ENCODE measurements around the genes ADRM1 and CABLES2.

DNA sequence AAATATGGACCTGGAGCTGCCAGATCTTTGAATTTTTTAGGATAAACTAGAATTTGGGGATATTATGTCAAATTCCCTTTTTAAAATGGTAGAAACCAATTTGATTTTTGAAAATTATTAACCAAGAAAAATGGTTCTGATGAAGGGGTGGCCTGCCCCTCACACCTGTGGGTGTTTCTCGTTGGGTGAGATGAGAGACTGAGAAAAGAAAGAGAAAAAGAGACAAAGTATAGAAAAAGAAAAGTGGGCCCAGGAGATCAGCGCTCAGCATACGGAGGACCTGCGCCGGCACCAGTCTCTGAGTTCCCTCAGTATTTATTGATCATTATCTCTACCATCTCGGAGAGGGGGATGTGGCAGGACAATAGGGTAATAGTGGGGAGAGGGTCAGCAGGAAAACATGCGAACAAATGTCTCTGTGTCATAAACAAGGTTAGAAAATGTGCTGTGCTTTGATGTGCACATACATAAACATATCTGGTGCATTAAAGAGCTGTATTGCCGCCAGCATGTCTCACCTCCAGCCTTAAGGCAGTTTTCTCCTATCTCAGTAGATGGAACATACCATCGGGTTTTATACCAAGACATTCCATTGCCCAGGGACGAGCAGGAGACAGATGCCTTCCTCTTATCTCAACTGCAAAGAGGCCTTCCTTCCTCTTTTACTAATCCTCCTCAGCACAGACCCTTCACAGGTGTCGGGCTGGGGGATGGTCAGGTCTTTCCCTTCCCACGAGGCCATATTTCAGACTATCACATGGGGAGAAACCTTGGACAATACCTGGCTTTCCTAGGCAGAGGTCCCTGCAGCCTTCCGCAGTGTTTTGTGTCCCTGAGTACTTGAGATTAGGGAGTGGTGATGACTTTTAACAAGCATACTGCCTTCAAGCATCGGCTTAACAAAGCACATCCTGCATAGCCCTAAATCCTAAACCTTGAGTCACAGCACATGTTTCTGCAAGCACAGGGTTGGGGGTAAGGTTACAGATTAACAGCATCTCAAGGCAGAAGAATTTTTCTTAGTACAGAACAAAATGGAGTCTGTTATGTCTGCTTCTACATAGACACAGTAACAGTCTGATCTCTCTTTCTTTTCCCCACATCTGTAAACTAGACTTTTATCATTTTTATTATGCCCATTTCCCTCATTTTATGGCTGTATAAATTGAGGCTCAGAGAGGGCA is 83.2 kb downstream of the CDH26 start:
- RRBS: no CpG with 5 or more reads among the region's 14 CpGs

- RRBS: no CpG with 5 or more reads among the region's 1 CpG
Observed at GRCh38 chr20:60727472-60727872, 524.6 kb upstream of the CDH4 start.

DNA sequence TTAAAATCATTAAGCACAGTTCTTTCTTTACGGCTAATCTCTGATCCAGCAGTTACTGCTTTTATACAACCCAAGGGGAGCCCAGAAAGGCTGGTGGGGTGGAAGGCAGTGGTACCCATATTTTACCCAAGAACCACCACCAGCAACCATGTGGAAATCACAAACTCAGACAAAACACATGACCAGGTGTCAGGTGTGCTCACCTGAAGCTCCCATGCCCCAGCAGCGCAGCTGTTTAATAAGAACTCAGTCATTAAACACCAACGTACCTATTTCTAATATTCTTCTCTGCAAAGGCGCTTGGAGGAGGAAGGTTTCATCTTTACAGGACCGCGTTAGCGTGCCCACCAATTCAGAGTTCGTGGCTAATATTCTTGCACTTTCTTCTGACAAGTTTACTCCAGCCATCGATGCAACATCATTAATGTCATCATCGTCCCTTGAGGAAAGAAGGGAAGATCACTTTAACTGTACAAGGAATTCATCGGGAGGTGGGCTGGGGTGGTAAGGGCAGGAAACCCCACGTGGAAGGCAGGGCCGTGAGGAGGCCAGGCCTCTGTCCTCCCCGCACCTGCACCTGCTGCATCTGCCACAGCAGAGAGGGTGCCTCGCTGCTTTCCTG is 65.3 kb downstream of the TAF4 start:
- RRBS: no CpG with 5 or more reads among the region's 15 CpGs

DNA sequence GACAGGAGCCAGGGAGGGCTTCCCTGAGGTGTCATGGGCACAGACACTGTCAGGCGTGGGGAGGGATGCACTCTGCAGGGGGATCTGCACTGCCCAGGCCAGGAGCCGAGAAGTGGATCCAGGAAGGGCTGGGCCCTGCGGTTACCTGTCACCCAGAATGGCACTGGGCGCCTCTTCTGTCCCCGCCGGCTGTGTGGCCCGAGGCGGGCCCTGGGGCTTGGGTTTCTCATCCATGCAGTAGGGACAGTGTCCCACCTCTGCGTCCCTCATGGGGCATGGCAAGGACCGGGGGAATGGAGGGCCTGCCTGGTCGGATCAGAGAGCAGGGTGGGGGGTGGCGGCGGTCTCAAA is 25.3 kb upstream of the LSM14B start:
- RRBS: 72% methylated on average over 5 of the region's 13 CpGs

DNA sequence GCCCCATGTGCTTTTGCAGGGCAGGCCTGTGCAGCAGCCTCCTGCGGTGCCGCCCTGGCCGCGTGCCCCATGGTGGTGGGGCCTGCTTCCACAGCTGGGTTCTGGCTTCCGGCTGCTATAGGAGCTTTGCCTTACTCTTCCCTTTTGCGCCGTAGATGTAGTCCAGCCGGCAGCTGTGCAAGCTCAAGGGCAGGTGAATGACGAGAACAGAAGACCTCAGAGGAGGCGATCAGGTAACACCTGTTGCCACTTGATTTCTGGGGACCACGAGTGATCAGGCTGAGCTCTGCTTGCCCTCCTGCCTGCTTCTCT is 7.7 kb downstream of the LSM14B start:
- RRBS: 100% methylated on average over 3 of the region's 11 CpGs

DNA sequence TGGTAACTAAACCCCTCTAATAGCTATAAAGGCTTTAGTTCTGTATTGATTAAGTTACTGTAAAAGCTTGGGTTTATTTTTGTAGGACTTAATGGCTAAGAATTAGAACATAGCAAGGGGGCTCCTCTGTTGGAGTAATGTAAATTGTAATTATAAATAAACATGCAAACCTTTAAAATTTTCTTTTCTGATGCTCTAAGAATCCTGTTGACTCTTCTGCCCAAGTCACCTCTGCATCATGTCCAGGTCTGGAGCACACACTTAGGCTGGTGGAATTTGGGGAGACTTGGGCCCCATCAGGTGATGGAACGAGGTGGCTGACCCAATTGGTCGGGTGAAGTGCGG is 8.0 kb downstream of the PSMA7 start:
- RRBS: no CpG with 5 or more reads among the region's 3 CpGs

- RRBS: no CpG with 5 or more reads among the region's 10 CpGs
Observed at GRCh38 chr20:62151114-62151565, 7.6 kb downstream of the SS18L1 start.

DNA sequence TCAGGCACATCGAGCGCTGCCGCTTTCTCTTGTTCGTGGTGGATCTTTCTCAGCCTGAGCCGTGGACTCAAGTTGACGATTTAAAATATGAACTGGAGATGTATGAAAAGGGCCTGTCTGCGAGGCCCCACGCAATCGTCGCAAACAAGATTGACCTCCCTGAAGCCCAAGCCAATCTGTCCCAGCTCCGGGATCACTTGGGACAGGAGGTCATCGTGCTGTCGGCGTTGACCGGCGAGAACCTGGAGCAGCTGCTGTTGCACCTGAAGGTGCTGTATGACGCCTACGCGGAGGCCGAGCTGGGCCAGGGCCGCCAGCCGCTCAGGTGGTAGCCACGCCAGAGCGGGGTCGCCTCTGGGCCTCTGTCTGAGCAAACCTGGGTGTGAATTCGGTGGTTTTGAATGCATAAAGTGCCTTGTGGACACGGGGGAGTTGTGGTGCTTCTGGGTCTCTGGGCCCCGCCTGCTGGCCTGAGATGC is 18.0 kb downstream of the MTG2 start:
- RRBS: 90% methylated on average over 2 of the region's 28 CpGs

DNA sequence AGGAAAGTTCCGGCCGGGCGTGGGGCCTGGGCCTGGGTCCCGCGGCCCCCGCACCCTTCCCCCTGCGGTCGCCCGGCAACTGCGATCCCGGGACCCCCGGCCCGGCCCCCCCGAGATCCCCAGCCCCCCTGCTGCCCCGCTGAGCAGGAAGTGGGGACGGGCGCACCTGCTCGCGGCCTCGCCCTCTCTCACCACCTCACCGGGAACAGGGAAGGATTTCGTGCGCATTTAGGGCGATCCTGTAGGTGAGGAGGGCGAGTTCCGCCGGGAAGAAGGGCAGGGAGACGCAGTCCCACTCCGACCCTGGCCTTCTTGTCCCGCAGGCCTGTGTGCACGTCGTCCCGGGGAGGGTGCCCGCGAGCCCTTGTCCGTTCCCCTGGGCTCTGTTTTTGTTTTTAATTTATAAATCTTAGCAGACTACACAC is 512 bp downstream of the OSBPL2 start:
- RRBS: 2% methylated on average over 26 of the region's 36 CpGs

GRCh38 chr20:62286685-62287148 is 16.1 kb upstream of the ADRM1 start:
- RRBS: 80% methylated on average over 2 of the region's 18 CpGs

DNA sequence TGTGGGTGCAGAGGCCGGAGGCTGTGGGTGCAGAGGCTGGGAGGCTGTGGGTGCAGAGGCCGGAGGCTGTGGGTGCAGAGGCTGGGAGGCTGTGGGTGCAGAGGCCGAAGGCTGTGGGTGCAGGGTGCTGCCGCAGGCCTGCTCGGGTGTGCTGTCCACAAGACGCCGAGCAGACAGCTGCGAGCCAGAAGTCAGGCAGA is 14.4 kb upstream of the ADRM1 start:
- RRBS: no CpG with 5 or more reads among the region's 8 CpGs

GRCh38 chr20:62302881-62303273 is at the start of gene ADRM1:
ADRM1 (plus strand) TSS chr20:62302997.
- RRBS: 1% methylated on average over 38 of the region's 56 CpGs

- RRBS: no CpG with 5 or more reads among the region's 26 CpGs
Observed at GRCh38 chr20:62323586-62324023, 20.8 kb downstream of the ADRM1 start.

DNA sequence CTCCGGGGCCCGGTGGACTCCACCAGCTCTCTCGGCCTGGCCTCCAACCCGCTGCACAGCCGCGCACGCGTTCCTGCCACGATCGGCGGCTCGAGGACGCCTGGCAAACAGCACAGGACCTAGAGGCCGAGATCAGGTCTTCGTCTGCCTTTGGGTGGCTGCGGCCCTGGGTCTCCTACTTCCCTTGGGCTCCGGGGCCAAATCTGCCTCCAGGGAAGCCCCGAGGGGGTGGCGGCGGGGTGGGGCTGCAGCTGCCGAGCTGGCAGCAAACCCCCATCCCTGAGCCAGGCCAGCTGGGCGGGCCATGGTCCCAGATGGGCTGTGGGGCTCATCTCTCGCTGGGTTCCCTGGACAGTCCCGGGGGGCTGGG is 917 bp upstream of the LAMA5 start:
- RRBS: no CpG with 5 or more reads among the region's 24 CpGs

- RRBS: no CpG with 5 or more reads among the region's 11 CpGs
Observed at GRCh38 chr20:62386194-62386510, 751 bp upstream of the RPS21 start.

DNA sequence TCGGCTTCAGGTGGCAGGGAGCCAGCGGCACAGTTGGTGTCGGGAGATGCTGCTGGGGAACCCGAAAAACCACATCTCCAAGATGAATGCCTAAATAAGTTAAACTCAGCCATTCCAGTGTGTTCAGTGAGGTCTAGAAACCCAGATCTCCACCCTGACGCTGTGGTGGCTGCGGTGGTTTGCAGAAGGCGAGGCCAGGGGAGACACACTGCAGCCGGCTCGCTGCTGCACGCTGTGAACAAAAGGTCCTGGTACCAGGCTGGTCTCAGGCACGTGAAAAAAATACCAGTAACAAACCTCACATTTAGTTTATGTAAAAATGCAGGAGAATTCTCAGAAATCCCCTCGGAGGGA is 3.5 kb downstream of the RPS21 start:
- RRBS: no CpG with 5 or more reads among the region's 12 CpGs

- RRBS: 2% methylated on average over 48 of the region's 125 CpGs
Observed at GRCh38 chr20:62406658-62407996, at the start of gene CABLES2. CABLES2 (minus strand) TSS chr20:62407285.

DNA sequence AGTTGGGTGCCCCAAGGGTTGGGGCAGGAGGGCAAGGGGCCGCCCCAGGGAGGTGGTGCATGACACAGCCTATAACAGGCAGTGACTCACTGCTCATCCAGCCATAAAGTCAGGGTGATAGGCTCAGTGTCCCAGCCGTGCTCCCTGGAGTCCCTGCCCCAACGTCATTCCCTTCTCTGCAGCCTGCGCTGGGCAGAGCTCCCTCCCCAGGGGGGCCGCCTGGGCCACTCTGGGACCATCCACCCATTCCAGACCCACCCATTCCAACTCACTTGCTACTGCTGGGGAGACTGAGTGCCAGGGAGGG is 13.9 kb upstream of the GATA5 start:
- RRBS: no CpG with 5 or more reads among the region's 5 CpGs

DNA sequence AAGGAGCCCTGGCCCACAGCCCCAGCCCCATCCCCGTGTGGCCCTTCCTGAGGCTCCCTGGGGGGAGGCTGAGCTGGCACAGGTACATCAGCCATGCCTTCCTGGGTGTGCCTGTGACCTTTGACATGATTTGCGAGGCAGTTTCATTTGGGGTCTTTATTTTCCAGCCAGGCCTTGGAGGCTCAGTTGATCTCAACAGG is 37.9 kb upstream of the GATA5 start:
- RRBS: no CpG with 5 or more reads among the region's 2 CpGs

DNA sequence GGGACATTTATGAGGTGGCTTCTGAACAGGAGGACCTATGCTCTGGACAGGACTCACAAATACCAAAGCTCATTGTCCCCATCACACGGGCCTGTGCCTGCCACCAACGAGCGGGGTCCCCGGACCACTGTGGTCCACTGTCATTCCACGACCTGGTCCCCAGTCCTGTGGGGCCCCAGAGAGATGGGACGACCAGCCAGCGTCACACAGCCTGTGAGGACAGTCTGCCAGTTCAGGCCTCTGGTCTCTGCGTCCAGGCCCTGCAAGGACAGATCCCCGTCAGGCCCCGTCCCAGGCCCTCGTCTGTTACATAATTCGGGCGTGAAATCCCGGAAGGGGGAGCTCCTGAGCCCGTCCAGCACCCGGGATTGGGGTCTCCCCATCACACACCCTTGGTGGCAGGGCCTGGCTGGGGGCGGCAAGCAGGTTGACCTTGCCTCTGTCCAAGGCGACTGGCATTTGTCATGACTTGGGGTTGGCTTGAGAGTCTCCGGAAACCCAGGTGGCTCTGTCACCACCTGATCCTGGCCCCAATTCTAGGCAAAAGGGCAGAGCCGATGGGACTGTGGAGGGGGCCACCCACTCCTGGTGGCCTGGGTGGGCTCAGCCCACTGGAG is 73.7 kb upstream of the GATA5 start:
- RRBS: 59% methylated on average over 6 of the region's 20 CpGs

All from T47D (cell line).